HT1080 (cell line): ENCODE measurements around the genes RPL3L and NPW.

RAMPAGE:
- cytosol, long total RNA: no peak
- long total RNA: no peak
- nucleus, long total RNA: no peak
Measured at GRCh38 chr16:1884102-1884848, 12.3 kb upstream of the MEIOB start.

GRCh38 chr16:1954492-1954869, at the start of gene RPL3L:
RPL3L (minus strand) TSS chr16:1954689.
RAMPAGE:
- cytosol, long total RNA: no peak
- long total RNA: no peak
- nucleus, long total RNA: no peak

DNA sequence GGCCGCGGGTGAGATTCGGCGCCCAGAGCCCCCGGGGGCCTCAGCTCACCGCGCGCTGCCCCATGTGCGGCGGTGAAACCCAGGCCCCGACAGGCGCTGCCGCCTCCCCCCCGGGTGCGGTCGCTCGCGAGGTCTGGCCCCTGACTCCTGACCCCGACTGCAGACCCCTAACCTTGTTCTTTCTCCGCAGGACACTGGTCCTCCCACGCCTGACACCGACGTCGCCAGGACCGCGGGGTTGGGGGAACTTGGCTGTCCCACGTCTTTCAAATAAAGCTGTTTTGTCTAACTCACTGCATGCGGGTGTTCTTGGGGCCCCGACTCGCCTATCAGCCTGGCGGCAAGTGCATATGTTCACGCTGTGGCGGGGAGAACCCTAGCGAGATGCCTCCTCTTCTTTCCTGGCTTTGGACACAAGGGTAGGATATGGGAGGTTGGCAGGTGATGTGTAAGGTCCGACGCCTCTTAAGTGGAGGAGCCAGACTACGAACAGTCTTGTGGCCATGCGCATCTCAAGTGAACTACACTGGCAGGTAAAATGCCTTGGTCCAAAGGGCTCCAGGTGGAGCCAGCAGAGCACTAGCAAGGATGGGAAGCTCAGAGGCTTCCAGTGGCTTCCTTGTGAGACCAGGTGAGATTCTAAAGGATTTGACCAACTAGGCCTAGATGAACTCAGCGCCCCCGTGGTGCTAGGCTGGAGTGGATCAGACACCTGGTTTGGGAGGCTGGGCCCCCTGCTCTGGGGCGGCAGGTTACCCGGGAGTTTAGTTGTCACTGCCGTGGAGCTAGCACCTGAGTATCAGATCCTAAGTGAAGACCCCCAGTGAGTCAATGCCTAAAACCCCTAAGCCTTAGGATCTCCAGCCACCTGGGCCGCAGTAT, 831 bp upstream of the RPS2 start:
RAMPAGE:
- cytosol, long total RNA: no peak
- long total RNA: no peak
- nucleus, long total RNA: no peak

DNA sequence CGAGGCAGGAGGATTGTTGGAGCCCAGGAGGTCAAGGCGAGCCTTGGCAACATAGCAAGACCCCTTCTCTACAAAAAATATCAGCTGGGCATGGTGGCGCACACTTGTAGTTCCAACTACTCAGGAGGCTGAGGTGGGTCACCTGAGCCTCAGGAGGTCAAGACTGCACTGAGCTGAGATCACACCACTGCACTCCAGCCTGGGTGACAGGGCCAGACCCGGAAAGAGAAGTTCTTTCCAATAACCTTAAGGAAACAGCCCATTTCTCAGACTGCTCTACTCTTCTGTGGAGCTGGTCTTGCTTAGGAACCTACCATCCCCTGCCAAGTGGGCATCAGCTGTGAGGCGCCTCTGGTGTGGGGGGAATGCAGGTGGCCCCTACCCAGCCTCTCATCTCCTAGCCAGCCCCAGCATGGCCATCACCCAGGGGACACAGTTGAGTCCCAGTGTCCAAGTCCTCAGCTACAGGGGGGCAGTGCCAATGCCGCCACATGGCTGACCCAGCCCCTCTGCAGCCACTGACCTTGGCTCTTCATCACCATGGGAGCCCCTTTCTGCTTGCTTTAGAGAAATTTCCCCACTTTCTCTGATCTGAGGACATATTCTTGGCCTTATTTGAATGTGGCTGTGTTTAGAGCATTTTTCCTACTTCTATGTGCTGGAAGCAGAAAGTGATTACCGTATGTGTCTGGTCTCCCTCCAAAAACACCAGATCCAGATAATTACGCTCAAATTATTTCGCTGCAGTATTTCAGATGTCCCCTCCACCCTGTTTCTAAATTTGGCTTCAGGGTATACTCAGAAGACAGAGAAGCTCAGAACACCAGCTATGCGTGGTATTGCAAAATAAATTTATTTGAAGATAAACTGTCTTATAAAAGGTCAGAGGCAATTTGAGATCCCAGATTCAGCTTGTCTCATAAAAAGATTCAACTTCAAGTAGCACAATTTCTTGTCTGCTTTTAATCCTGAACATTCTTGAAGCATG, 7.3 kb downstream of the SYNGR3 start:
RAMPAGE:
- cytosol, long total RNA: no peak
- long total RNA: no peak
- nucleus, long total RNA: no peak

DNA sequence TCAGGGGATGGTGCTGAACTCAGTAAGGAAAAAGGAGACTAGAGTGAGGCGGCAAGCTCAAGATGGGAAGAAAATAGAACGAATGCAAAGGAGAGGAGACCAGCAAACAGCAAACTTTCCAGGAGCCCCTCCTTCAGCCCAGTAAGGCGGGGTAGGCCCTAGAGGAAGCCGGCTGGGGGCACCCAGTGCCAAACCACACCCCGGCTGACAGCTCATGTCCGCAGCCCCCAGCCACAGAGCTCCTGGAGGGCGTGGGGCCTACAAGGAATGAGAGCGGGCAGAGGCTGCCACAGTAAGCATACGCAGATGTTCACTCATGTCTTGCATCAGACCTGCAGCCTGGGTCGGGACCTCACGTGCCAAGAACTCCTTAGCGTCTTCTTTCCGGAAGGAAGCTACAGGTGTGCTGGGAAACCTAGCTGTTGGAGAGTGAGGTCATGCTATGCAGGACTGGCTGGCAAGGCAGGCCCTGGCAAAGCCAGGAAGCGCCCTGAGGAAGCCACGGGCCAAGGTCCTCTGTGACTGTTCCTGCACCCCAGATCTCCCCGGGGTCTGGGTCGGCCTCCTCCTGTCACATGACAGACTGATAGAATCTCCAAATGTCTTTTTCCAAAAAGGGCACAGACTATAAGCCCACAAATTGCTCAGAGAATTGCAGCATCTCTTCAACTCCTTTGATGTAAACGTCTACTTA, 11.6 kb upstream of the NPW start:
RAMPAGE:
- cytosol, long total RNA: no peak
- long total RNA: no peak
- nucleus, long total RNA: no peak

DNA sequence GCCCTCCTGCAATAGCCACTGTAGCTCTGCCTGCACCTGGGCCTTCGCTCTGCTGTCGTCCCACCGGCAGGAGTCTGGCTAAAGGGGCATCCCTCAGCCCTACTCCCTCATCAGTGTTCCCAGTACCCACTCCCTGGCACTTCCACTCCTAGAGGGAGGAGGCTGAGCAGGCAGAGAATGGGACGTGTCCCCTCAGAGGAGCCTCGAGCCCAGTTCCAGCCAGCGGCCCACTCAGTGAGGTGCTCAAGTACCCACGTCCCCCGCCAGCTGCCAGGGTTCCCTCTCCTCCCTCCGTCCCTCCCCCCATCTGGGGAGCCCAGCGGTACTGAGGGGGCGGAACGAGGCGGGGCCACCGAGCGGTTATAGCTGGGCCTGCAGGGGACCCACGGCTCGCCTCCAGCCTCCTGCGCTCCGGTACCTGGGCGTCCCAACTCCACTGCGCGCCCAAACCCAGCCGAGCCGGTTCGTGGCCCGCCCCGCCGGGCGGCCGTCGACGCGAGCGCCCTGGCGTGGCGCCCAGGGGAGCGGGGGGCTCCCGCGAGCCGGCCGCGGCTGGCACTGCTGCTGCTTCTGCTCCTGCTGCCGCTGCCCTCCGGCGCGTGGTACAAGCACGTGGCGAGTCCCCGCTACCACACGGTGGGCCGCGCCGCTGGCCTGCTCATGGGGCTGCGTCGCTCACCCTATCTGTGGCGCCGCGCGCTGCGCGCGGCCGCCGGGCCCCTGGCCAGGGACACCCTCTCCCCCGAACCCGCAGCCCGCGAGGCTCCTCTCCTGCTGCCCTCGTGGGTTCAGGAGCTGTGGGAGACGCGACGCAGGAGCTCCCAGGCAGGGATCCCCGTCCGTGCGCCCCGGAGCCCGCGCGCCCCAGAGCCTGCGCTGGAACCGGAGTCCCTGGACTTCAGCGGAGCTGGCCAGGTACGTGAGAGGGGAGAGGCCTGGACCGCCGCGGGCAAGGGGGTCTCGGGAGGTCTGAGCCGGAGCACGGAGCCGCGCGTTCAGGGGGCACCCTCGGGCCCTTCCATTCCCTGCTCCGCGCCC, at the start of gene NPW:
TSS of gene NPW (plus strand) at position 388 of the 1,038 bp plus-strand sequence.
RAMPAGE:
- cytosol, long total RNA: no peak
- long total RNA: no peak
- nucleus, long total RNA: no peak

RAMPAGE:
- cytosol, long total RNA: no peak
- long total RNA: no peak
- nucleus, long total RNA: no peak
Measured at GRCh38 chr16:2036680-2037181, 10.0 kb downstream of the NHERF2 start.

DNA sequence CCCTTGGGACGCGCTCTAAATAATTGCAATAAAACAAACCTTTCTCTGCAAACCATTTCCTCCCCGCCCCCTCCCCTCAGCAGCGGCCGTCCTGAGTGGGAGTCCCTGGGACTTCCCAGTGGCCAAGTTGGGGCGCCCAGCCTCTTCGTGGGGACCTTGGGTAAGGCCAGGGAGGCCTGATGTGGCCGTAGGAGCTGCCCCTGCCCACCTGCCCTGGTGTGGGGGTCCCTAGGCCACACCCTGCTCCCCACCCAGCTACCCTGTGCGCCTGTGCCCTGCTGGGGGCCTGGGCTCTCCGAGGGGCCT, 9.2 kb downstream of the NTHL1 start:
RAMPAGE:
- cytosol, long total RNA: no peak
- long total RNA: no peak
- nucleus, long total RNA: no peak

DNA sequence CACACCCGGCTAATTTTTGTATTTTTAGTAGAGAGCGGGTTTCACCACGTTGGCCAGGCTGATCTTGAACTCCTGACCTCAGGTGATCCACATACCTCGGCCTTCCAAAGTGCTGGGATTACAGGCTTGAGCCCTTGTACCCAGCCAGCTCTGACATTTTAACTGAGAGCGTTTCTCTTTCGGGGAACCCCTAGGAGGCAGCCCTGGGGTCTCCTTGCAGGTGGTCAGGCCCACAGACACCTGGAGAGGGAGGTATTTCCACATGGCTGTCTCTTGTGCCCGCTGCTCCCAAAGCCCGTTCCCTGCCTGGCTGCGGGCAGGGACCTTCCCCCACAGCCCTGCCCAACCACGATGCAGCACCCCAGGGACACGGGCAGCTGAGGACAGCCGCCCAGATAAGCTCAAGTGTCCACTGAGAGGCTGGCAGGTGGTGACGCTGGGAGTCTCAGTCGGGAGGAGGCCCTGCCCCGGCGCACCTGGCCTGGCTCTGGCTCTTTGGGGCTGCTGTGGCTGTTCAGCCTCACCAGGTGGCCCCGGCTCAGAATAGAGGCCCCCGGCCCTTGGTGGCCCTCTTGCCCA, 5.6 kb downstream of the NTHL1 start:
RAMPAGE:
- cytosol, long total RNA: no peak
- long total RNA: no peak
- nucleus, long total RNA: no peak

DNA sequence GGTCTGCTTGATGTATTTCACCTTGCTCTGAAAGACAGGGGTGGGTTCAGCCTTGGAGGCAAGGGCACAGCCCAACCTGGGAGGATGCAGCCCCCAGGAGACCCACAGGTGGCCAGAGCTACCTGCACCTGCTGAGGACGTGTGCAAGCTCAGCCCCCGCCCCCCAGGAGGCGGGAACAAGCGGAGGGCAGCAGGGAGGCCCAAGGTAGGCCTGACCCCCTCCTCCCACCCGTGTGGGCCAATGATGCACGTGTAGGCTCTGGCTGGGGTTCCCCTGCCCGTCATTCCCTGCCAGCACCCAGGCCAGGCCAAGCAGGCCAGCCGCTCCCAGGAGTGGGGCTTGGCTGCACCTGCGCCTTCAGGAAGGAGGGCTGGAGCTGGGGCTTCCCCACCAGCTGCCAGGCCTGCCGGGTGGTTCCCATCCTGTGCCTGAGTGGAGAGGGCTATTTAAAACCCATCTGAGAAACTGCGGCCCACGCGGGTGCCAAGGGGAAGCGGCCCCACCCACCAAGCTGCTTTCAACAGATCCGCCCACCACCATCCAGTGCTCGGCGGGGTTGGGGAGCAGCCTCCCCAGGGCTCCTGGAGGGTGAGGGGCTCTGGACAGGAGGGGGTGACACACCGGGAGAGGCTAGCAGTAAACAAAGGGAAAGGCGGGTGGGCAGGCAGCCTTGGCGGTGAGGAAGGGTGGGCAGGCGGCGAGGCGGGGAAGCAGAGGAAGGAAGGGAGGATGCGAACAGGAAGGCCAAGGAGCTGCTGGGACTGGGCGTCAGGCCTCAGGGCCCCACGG, 3.7 kb downstream of the NTHL1 start:
RAMPAGE:
- cytosol, long total RNA: no peak
- long total RNA: no peak
- nucleus, long total RNA: no peak

DNA sequence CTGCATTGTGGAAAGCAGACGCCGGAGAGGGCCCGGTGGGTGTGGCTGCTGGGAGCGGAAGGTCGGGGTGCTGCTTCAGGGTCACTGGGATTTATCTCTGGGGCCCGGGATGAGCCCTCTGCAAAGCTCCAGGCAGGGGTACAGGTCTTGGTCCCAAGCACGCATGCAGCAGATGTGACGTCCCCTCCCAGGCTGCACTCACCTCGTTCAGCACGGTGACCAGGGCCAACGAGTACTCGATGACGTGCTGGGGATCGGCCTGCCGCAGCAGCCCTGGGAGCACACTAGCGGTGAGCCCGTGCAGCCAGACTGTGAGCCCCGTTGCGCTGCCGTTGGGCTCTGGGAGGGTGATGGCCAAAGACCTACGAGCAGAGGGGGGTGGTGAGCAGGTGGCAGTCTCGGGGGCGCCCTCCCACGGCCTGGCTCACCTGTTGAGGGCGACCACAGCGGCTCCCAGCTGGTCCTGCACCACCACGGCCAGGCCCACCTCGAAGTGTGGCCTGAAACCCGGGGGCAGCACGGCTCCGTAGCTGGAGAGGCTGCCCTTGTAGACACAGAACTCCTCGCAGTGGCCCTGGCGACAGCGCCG, 29.9 kb downstream of the PKD1 start:
RAMPAGE:
- cytosol, long total RNA: no peak
- long total RNA: no peak
- nucleus, long total RNA: no peak

DNA sequence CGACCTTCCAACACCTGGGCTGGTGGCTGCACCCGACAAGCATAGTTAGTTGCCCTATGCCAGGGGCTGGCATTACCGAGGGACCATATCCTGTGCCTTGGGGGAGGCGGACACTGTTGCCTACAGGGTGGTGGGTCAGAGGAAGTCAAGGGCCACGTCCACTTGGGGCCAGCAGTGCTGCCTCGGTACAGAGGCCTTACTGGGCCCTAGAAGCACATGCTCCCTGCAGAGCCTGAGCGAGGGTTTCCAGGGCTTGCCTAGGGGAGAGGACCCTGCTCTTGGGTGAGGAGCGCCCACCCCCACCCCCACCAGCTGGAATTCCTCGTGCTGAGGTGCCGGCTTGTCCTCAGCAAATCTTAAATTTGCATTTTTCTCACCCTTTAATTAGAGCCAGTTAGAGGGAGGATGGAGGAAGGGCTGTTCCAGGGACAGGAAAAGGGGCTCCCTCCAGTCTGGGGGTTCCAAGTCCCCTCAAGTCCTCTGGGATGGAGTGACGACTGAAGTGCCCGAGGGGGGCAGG, 1.8 kb downstream of the RAB26 start:
RAMPAGE:
- cytosol, long total RNA: no peak
- long total RNA: no peak
- nucleus, long total RNA: no peak

DNA sequence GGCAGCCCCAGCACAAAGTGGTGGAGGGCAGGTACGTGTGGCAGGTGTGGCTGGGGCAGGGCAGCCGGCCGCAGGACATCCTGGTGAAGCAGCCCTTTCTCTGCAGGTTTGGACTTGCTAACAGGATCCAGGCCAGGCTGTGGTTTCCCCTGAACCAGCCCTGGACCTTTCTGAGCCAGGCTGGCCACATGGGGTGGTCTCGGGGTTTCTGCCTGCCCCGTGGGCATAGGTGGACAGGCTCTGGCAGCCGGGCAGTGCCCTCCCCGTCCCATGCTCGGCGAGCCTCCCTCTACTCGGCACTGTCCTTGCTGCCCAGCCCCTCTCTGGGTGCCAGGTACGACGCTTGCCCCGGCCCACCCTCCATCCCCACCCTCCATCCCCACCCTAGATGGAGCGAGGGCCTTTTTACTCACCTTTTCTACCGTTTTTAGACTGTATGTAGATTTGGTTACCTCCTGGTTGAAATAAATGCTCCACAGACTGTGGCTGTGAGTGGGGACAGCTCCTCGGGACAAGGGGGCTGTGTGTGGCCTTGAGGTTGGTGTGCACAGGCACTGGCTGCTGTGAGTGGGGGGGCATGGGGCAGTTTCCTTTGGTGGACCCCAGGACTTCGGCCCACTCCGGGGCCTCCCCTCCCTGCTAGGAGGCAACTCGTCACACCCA, 19.8 kb downstream of the CASKIN1 start:
RAMPAGE:
- cytosol, long total RNA: no peak
- long total RNA: no peak
- nucleus, long total RNA: no peak

DNA sequence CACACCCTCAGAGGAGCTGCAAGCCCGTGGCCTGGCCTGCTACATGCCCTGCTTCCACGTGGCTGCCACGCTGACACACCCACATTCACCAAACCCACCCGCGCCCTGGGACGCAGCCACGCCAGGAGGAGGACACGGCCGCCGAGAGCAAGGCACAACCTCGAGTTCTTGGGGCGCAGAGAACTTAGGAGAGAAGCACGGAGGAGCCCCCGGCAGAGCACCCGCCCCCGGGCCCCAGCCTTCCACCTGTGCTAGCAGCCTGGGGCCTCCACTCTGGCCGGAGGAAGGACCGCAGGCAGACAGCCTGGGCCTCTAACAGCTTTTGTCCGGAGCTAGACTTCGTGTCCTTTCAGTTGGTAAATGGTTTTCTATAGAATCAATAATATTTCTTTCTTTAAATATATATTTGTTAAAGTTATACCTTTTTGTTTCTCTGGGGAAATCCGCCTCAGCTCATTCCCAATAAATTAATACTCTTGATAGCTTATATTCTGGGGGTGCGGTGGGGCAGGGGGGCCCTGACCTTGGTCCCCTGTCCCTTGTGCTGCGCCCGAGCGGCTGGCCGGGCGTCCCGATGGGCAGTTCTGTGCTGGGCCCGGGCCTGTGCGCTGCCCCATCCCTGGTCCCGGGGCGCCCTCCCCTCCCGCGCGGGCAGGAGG, 18.6 kb downstream of the CASKIN1 start:
RAMPAGE:
- cytosol, long total RNA: no peak
- long total RNA: no peak
- nucleus, long total RNA: no peak

RAMPAGE:
- cytosol, long total RNA: no peak
- long total RNA: no peak
- nucleus, long total RNA: no peak
Measured at GRCh38 chr16:2226248-2226954, 3.0 kb downstream of the E4F1 start.

DNA sequence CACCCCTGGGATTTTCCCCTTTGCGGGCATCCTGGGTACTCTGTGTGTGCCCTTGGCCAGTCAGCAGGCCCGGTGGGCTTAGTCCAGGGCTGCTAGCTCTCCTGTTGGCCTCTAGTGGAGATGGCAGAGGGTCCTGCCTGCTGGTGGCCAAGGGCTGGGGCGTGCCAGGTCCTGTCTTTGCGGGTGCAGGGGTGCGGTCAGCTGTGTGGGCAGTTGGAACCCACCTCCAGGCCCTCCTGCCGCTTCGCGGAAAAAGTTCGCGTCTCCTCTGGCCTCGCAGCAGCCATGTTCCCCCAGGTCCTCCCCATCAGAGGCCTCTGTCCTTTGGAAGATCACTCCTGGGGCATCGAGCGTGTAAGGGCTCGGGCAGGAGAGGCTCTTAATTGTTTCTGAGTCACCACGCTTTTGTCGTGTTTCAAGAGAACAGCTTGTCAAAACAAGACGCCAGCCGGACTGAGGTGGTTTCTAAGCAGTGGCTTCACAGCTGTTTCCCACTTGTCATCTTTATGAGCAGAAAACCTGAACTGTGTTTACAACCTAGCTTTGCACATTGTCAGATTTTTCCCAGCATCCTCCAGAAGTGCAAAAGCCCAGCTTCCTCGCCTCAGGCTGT, 5.1 kb upstream of the DNASE1L2 start:
RAMPAGE:
- cytosol, long total RNA: no peak
- long total RNA: no peak
- nucleus, long total RNA: no peak

GRCh38 chr16:2246753-2247155, 4.6 kb downstream of the ECI1 start:
RAMPAGE:
- cytosol, long total RNA: no peak
- long total RNA: no peak
- nucleus, long total RNA: no peak

RAMPAGE:
- cytosol, long total RNA: no peak
- long total RNA: no peak
- nucleus, long total RNA: no peak
Measured at GRCh38 chr16:2476007-2476274, 1.0 kb downstream of the TBC1D24 start.

RAMPAGE:
- cytosol, long total RNA: no peak
- long total RNA: no peak
- nucleus, long total RNA: no peak
Measured at GRCh38 chr16:2486967-2487506, 12.1 kb downstream of the TBC1D24 start.

DNA sequence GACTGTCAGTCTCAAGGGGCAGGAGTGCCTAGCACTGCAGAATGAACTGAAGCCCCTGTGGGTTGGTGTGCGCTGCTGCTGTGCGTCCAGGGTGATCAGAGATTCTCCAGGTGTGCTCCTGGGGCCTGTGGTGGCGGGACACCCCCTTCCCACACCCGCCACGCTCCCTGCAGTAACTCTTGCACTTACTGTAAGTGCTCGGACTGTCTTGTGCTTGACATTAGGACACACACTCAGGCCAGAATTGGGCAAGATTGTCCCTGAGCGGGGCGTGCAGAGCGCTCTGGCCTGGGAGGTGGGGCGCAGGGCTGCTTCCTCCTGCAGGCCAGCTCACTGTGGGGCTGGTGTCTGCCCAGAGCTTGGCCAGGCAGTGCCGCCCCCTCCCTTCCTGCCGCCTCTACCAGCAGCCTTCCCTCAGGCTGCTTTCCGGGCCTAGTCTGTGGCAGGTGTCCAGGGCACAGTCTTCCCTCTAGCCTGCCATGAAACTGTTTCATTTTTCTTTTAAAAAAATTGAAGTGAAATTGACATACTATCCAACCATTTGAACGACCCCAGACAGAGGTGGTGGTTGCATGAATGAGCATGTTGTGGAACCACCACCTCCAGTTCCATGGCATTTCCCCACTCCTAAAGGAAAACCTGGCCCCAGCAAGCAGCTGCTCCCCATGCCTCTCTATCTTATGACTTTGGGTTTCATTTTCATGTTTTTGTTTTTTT, 6.0 kb upstream of the ATP6V0C start:
RAMPAGE:
- cytosol, long total RNA: no peak
- long total RNA: no peak
- nucleus, long total RNA: no peak